Metastatic Breast Carcinoma in the Ovary (tissue), 3 donors: Measurements from ENCODE around the genes FBXO10 and SLC25A51.

GRCh38 chr9:37440361-37441326, 18.1 kb downstream of the GRHPR start:
- PRO-cap, 3 experiments = no peak in any of the 3 experiments

DNA sequence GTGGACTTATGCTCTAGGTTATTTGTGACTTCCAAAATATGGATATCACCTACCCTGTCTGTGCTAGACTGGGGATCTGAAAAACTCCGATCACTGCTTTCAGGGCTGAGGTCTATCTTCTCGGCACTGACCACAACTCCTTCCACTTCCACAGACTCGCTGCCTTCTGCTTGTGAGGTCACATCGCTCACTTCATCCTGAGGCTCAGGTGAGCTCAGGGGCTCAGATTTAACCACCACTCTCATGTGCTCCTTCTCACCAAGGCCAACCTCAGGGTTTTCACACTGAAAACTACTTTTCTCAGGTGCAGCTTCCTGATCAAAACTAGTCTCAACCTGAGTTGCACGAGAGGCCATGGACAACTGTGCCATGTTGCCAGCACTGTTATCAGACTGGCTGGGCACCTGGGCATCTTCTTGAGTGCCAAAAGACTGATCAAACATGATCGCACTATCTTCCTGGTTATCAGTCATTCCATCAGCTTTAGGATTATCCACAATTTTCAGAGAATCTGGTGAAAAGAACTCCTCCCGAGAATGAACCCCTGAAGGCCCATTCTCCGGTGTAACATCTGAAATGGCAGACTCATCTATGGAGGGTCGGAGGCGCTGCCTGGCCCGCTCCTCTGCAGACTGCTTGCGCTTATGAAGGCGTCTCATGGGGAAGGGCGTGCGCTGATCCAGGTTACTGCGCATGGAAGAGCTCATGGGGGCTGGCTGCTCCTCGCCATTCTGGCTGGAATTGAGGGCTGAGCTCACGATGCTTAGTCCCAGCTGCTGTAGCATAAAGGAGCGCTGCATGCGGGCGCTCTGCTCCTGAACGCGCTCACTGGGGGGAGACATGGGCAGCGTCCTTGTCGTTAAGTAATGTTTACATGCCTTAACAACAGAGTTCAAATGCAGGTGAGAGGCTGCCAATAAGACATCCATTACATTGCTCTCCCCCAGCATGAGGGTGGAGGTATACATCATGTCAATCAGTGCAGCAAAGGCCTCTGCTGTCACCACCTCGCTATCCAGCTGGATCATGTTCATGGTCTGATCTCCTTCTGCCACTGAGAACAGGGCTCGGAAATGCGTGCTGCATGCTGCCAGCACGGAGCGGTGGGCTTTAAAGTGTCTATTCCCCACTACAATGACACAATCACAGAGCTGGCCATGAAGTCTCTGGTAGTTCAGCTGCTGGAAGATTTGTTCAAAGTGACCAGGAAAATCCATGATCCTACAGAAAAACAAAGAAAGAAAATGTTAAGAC, 19.3 kb downstream of the GRHPR start:
- PRO-cap, 3 experiments = no peak in any of the 3 experiments

DNA sequence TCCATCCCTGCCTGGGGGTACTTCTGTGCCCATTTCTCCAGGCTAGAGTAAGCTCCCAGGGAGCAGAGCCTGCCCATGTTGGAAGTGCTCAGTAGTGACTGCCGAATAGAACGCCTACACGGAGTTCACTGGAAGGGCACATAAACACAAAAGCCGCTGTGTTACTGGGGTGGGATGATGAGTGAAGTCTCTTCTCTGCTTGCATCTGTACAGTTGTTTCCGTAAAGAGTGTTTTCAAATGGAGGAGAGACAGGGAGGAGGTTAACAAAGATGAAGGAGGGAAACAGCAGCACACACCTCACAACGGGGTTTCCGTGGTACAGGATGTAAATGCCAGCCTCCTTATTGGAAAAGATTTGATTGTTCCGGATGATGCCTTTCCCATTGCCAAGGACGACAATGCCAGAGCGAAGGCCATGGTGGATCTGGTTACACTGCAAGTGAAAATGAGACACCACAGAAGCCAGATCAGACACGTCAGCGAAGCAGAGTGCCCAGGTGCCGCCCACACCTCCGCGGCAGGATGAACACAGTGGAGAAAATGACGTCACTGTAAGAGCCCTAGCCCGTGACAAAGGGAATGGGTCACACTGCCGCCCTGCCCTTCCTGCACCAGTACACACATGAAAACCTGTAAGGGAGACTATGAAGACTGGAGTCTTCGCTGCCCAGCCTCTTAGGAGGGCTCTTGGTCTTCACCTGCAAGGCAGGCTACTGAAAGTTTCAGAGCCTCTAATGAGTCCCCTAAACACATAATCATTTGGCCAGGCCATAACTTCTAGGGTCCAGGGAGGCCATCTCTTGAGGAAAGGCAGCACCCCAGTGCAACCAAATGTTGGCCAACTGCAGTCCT, 43.3 kb downstream of the POLR1E start:
- PRO-cap, 3 experiments = peak in 1 of 3 experiments; most common plus-strand start position 569 of the sequence (in 1); most common minus-strand start position 448 of the sequence (in 1)

DNA sequence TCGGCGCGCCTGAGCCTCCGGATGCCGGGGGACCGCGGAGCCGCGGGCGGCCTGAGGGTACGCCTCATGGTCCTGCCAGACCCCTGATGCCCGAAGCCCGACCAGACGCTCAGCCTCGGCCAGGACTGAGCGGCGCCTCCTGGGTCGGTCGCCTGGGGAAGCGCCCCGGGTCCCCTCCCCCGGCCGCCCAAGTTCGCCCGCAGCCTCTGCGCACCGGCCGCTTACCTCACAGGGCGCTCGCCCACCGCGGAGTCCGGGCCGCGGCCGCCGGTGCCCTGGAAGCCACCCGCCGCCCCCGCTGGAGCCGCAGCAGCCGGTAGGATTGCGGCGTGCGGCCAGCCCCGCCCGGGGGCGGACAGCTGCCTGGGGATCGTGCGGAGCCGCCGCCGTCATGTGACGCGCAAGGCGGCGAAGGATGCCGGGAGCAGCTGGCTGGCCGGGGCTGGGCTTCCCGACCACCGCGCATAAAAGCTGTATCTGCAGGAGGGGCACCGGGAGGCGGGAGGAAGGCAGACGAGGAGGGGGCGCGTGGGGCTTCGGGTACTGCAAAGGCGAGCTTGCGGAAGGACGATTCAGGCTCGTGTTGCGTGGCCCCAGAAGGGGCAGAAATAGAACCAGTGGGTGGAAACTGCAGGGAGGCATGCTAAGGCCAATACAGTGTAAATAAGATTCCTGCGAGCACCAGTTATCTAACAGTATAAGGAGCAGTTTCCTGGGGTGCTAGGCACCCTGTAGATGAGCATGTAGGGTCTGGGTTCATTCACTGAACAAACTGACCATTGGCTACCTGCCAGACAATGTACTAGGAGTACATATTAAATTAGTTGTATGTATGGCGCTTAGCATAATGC, at the start of gene FBXO10:
TSS of gene FBXO10 (minus strand) at position 395 of the 851 bp plus-strand sequence.
- PRO-cap, 3 experiments = peak in 2 of 3 experiments; most common plus-strand start position 392 of the sequence (in 1); most common minus-strand start position 254 of the sequence (in 2)

- PRO-cap, 3 experiments = no peak in any of the 3 experiments
Measured at GRCh38 chr9:37587464-37587954, 4.9 kb downstream of the TOMM5 start.

DNA sequence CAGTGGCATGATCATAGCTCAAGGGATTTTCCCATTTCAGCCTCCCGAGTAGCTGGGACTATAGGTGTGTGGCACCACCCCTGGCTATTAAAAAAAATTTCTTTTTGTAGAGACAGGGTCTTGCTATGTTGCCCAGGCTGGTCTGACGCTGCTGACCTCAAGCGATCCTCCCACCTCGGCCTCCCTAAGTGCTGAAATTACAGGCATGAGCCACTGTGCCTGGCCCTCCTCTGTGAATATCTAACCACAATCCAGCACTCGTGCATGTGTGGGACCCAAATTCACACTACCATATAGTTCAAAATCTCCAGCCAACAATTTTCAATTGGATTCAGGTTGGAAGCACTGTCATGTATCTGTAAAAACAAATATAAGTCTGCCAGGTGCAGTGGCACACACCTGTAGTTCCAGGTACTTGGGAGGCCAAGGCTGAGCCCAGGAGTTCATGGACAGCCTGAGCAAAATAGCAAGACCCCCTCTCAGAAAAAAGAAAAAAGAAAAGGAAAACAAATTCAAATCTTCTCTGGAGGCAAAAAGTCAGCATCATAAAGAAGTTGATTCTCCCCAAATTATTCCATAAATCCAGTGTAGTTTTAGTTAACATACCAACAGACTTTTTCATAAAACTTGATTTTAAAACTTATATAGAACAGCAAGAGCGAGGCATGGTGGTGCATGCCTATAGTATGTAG, 27.5 kb downstream of the DCAF10 start:
- PRO-cap, 3 experiments = no peak in any of the 3 experiments

DNA sequence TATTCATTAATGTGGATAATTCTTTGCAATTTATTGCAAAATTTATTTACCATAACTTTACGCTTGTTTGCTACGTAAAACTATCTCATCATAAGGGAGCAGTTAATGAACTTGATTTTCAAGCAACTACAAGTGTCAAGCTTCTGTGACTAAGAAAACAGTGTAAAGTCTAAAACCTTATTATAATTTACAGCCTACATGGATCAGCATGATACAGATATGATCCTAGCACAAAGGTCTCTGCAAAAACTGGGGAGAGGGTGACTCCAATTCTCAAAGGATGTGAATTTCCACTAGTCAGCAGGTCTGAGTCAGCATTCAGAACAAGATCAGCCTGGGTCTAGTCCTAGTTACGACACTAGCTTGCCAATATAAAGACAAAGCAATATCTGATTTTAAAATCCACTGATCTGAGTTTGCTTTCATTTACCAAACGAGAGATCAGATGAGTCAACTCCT, 1.3 kb downstream of the SLC25A51 start:
- PRO-cap, 3 experiments = no peak in any of the 3 experiments

GRCh38 chr9:37904012-37904647, at the start of gene SLC25A51:
Gene SLC25A51 (minus strand): TSS chr9:37904127.
- PRO-cap, 3 experiments = peak in 3 of 3 experiments; most common plus-strand start chr9:37904450 (in 3); most common minus-strand start chr9:37904353 (in 3)

- PRO-cap, 3 experiments = no peak in any of the 3 experiments
Measured at GRCh38 chr9:37913500-37914114, 9.7 kb upstream of the SLC25A51 start.

GRCh38 chr9:38032097-38032954, 36.7 kb downstream of the SHB start:
- PRO-cap, 3 experiments = no peak in any of the 3 experiments

DNA sequence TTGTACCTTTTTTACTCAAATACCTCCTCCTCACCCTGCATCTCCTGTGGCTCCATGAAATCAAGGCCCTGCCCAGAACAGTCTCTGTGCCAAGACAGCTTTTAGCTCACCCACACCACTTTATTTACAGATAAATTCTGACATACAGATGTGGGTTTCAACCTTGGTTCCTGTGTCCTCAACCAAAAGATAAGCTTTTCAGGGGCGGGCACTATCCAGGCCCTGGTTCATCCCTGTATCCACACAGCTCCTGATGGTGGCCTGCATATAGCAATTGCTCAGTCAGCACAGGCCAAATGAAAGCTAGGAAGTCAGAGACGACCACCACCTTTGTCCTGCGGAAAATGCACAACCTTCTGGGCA, 8.3 kb downstream of the SHB start:
- PRO-cap, 3 experiments = no peak in any of the 3 experiments

DNA sequence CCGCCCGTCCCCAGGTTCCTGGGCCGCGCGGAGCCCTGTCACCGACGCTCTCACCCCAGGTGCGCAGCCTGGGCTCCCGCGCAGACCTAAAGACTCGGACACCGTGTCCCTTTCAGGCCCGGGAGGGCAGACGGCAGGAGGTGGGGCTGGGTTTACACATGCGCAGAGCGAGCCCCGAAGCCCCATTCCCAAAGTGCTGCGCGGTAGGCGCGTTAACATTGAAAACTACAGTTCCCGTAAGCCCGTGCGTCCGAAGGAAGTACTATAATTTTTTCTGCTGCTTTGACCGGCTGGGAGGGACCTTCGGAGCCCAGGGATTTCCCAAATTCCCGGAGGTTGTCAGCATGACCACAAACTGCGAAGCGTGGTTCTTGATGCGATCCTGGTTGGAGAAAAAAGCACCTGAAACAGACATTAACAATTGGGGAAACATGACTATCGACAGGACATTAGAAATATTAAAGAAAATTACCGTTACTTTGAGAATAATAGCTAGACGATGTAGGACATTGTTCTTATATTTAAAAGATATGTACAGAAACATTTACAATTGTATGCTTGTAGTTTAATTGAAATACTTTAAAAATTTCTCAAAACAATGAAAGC, 109.0 kb downstream of the SPATA31A1 start:
- PRO-cap, 3 experiments = peak in 3 of 3 experiments; most common plus-strand start position 218 of the sequence (in 1); most common minus-strand start position 88 of the sequence (in 3)

DNA sequence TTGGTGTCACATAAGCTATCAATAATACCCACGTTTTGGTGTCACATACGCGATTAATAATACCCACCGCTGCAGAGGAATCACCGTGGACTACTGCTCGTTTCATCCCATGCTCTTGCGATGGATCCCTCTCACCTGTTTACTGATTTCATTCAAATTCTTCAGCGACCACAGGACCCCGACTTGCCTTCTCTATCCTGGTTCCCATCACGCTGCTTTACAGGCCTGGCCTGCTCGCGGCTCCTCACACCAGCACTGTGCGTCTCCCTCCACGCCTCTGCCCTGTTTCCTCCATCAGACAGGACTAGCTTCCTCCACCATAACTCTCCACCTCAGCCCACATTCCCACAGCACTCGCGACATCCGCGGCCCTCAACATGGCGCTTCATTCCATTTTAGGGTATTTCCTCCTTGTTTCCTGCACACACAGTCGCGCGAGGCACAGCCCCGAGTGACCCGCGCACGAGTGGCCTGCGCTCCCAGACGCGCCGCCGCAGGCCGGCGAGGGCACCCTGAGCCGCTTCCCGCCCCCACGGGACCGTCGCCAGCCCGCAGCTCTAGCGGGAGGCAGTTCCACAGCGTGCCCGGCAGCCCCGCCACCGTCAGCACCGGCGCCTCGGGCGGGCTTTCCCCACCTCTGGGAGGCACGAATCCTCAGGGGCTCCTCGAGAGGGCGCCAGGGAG, 136.8 kb downstream of the FOXD4L6 start:
- PRO-cap, 3 experiments = peak in 3 of 3 experiments; most common minus-strand start position 610 of the sequence (in 2)

DNA sequence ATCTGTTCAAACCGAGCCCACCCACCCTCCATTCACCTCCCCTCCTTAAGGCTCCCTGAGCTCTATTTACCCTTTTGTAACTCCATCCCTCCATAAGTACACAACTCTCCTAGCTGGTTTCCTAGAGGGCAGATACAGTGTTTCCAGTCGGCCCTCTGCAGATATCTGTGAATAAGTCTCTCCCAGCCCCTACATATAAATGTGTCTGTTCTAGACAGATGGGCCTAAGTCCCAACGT, 461.8 kb upstream of the ZNG1F start:
- PRO-cap, 3 experiments = no peak in any of the 3 experiments

GRCh38 chr9:41663555-41663940, 465.7 kb downstream of the CNTNAP3B start:
- PRO-cap, 3 experiments = no peak in any of the 3 experiments

DNA sequence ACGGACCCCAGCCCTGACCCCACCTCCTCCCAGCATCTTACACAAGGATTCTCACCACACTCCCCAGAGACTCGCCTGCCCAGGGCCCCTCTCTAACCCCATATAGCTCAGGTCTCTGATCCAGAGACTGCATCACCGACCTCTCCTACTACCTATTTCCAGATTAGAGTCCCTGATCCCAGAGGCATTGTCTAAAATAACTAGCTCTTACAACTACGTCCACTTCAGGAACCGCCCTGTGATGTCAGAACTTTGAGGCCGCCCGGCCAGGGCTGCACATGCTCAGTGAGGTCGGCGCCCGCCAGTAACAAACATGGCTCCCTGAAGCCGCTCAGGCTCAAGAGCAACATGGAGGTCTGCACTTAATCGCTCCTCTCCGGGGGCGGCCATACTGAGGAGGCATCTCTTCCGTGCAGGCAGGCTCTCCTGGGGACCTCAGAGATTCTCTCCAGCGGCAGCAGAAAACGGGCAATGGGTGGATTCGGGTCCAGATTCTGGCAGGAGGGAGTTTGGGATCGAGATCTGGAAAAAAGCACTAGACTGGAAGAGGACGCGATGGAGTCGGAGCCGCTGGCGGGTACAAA, 1186.1 kb downstream of the SPATA31A7 start:
- PRO-cap, 3 experiments = no peak in any of the 3 experiments

DNA sequence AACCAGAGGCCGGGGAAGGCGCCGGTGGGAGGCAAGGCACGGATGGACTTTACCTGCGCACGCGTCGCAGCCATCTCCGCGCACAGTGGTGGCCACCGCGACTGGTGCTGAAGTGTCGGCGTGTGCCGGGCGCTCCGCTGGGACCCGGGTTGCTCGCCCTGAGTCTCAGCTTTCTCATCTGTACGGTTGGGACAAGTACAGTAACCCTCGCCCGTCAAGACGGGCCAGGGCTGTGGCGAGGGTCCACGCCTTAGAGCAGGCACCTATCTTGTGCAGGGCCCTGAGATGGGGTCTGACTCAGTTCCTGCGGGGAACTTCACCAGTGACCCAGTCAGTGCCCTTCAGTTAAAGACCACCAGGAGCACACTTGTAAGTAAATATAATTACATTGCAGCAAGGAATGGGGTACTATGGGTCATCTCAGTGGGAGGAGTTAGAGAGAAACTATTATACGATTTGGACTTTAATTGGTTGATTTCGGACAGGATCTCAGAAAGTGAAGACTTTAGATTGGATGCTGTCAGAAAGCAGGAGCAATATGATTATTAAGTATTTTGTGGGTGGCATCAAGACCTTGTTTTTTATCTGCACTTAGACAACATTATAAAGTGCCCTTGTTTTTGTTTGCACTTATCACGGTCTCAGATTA, 1186.7 kb downstream of the SPATA31A7 start:
- PRO-cap, 3 experiments = no peak in any of the 3 experiments

- PRO-cap, 3 experiments = peak in 3 of 3 experiments; most common plus-strand start chr9:62898146 (in 1)
Measured at GRCh38 chr9:62897162-62898474, 1707.8 kb downstream of the SPATA31A7 start.

- PRO-cap, 3 experiments = no peak in any of the 3 experiments
Measured at GRCh38 chr9:68508441-68509073, 32.1 kb downstream of the TMEM252 start.

DNA sequence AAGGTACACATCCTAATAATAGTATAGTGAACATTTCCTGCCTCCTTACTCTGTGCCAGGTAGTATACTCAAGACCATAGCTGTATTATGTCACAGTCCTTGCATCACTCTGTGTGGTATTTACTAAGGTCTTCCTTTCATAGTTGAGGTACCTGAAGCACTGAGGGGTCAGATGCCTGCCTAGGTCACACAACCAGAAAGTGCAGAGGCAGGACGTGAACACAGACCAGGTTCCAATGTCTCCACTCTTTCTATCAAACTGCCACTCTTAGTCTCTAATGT, 64.3 kb upstream of the PIP5K1B start:
- PRO-cap, 3 experiments = no peak in any of the 3 experiments